Camera-type eye (tissue), 1 donor: ENCODE measurements around a stretch of chr16.

- RAMPAGE, long total RNA = no peak
These were observed 11.6 kb downstream of the HERPUD1 start for GRCh38 chr16:56943199-56944225.

DNA sequence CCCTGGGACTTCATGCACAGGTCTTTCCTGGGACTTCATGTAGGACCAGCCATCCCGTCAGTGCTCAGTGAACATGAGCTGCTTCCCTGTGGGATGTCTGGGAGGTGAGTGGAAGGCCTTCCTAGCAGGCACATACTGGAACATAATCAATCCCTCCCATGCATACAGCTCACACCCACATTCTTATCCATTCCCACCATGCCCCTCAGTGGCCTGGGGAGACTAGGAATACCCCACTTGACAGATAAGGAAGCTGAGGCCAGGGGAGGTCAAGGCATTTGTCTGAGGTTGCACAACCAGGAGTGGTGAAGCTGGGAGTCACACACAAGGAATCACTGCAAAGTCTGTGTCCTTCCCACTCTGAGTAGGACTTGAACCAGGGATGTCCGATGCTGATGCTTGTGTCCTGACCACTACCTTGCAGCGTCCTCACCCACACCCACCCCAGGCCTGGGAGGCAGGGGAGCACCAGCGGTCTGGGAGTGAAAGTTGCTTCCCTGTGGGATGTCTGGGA is 1.1 kb upstream of the NLRC5 start:
- RAMPAGE, long total RNA = no peak

DNA sequence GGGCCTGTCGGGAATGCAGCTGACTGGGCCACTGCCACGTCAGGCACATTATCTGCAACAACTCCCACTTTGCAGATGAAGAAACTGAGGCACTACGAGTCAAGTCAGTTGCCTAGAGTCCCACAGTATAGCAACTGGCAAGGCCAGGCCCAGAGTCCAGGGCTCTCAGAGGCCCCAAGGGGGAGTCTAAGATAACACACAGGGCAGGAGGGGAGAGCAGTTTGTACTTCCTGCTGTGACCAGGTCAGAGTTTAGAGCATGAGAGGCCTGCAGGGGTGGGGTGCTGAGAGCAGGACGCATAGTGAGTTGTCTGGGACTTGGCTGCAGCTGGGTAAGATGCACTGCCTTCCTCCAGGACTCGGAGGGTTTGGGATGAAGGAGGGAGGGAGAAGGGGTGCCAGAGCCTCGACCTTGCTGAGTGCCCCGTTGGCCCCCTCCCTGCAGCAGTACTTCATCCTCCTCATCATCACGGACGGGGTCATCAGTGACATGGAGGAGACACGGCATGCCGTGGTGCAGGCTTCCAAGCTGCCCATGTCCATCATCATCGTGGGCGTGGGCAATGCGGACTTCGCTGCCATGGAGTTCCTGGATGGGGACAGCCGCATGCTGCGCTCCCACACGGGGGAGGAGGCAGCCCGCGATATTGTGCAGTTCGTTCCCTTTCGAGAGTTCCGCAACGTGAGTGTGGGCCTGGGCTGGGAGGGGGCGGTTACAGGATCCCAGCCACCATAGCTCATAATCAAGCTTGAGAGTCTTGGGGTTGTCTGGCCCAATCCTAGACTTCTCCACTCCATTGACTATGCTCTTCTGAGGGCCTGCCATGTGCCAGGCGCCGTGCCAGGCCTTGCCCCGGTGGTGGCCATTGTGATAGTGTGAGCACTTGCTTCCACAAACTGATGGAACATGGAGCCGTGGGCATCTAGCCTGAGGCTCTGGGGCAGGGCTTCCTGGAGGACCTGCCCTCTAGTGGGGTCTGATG is 39.9 kb downstream of the PSME3IP1 start:
- RAMPAGE, long total RNA = no peak

DNA sequence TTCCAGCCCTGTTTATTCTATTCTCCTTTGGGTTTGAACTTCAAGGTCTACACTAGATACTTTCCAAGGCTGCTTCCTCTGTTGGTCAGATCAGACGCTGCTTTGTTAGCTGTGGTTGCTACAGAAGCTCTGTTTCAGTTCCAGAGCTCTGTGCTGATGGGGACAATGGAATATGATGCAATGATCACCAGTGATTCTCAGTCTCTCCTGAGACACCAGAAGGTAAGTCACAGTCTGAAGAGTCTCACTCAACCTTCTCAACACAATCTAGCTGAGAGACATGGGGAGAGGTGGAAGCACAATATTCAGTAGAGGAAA is 33.7 kb downstream of the PSME3IP1 start:
- RAMPAGE, long total RNA = no peak

DNA sequence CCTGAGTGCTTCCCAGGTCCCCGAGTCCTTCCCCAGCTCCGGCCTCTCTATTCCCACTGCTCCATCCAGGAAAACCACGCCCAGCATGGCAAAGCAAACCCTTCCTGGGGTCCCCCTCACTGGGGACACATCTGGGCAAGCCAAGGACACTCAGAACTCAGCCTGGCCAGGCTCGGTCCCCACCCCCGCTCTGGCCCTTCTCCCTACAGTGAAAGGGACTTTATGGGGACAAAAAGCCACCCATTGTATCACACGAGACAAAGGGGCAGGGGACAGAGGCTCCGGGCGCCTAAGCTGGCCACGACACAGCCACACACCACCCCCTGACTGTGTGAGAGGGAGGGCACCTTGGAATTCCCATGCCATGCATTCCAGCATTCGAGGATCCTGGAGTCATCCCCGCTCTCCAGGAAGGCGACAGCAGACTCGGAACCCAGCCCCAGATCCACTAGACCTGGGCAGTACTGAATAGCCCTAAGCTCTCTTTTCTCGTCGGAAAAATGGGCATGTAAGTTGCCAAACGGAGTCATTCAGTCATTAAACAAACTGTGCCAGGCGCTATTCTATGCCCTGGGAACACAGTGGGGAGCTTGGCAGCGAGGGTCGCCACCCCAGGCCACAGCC is 14.0 kb downstream of the PLLP start:
- RAMPAGE, long total RNA = no peak

DNA sequence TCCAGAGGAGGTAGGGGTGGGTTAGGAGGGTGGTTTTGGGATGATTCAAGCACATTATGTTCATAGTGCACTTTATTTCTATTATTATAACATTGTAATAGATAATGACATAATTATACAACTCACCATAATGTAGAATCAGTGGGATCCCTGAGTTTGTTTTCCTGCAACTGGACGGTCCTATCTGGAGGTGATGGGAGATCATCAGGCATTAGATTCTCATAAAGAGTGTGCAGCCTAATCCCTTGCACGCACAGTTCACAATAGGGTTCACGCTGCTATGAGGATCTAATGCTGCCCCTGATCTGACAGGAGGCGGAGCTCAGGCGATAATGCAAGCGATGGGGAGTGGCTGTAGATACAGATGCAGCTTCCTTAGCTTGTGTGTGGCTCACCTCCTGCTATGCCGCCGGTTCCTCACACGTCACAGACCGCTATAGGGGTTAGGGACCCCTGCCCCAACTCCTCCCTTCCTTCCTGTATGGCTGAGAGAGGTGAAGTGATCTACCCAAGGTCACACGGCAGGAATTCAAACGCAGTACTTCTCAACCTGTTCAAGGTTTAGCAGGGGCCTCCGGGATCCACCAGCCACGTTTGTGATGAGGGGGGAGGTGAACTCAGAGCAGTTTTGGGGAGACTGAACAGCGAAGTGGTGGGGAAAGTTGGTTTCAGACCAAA is 13.3 kb upstream of the PLLP start:
- RAMPAGE, long total RNA = no peak

GRCh38 chr16:57471680-57472702 is 9.5 kb downstream of the POLR2C start:
- RAMPAGE, long total RNA = no peak

DNA sequence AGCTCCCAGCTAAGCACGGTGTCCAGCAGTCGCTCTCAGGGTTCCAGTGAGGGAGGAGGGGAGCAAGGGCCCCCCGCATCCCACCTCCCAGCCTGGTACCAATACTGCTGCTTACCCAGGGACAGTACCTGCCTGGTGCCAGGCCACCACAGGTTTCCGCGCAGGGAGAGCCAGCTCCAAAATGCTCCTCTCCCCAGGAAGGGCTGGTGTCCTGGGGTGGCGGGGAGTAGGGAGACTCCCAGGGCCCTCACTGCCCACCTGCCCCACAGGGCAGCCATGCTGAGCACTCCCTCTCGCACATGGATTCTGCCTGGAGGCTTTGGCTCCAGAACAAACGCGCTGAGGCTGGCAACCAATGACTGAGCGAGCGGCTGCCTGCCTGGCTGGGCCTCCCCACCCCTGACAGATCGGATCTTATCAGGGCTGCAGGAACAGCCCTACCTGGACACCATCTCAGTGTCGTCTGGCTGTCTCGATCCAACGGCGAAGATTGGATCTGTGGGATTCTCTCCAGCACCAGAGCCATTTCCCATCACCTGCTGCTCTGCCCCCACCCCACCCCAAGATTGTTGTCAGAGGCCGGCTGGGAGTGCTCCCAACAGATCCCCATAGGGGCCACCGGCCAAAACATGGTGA is 2.3 kb downstream of the DOK4 start:
- RAMPAGE, long total RNA = no peak

- RAMPAGE, long total RNA = no peak
These were observed 4.0 kb downstream of the ADGRG1 start for GRCh38 chr16:57632365-57632964.

GRCh38 chr16:57765358-57765894 is 29.9 kb downstream of the KATNB1 start:
- RAMPAGE, long total RNA = no peak

- RAMPAGE, long total RNA = no peak
These were observed 2.0 kb downstream of the KIFC3 start for GRCh38 chr16:57800149-57800926.

- RAMPAGE, long total RNA = no peak
These were observed 5.7 kb upstream of the KIFC3 start for GRCh38 chr16:57807911-57808558.

GRCh38 chr16:57846384-57846871 is 44.1 kb upstream of the KIFC3 start:
- RAMPAGE, long total RNA = start-site peak on the minus strand at chr16:57846524-57846565, 26 reads

GRCh38 chr16:57892355-57893079 is 78.4 kb downstream of the CNGB1 start:
- RAMPAGE, long total RNA = no peak

DNA sequence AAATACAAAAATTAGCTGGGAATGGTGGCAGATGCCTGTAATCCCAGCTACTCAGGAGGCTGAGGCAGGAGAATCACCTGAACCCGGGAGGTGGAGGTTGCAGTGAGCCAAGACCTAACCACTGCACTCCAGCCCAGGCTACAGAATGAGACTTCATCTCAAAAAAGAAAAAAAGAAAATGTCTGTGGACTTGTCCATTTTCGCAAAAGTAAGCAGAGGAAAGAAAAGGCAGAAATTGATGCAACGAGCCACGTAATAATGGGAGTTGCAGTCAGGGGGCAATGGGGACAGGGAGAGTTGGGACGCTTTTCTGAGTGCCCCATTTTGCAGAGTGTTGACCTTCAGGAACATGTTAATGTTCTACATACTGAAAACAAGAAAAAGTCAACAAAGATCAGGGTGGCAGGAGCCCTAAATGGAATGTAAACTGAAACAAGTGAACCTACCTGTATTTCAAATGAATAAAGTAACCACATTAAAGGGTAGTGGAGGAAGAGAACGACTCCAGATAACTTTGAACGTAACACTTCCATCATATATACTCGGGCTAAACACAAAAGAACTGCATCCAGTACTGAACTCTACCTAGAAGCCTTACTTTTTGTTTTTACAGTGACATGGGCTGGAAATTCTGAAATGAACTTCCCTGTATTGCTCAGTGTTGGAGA is 76.4 kb downstream of the CNGB1 start:
- RAMPAGE, long total RNA = no peak

DNA sequence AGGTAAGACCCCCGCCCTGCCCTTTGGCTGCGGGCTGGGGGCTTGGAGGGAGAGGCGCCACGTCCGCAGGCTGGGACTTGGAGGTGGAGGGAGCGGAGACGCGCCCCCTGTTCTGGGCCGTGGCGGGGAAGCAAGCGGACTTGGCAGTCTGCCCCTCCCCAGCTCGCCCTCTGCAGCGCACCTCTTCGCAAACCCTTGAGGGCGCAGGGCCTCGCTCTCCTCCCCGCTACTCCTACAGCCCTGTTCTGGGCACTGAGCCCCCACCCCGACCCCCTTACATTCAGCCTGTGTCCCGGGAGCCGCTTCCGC is 911 bp downstream of the MMP15 start:
- RAMPAGE, long total RNA = no peak

- RAMPAGE, long total RNA = no peak
These were observed 12.6 kb downstream of the MMP15 start for GRCh38 chr16:58038284-58038511.

DNA sequence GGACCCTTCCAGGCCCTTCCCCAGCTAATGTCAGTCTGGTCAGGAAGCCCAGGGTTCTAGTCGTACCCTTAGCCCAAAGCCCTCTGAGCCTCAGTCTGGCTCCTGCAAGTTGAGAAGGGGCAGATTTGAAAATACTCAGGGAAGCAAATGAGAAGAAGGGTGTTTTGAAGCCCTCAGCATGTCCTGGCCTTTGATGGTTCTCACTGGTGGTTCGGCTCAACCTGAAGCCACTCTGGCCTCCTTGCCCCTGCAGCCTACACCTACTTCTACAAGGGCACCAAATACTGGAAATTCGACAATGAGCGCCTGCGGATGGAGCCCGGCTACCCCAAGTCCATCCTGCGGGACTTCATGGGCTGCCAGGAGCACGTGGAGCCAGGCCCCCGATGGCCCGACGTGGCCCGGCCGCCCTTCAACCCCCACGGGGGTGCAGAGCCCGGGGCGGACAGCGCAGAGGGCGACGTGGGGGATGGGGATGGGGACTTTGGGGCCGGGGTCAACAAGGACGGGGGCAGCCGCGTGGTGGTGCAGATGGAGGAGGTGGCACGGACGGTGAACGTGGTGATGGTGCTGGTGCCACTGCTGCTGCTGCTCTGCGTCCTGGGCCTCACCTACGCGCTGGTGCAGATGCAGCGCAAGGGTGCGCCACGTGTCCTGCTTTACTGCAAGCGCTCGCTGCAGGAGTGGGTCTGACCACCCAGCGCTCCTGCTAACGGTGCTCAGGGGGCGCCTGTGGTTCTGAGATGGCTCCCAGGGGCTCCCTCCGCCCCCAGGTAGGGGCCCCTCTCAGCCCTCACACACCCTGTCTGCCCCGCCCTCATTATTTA is 19.4 kb downstream of the MMP15 start:
- RAMPAGE, long total RNA = no peak

DNA sequence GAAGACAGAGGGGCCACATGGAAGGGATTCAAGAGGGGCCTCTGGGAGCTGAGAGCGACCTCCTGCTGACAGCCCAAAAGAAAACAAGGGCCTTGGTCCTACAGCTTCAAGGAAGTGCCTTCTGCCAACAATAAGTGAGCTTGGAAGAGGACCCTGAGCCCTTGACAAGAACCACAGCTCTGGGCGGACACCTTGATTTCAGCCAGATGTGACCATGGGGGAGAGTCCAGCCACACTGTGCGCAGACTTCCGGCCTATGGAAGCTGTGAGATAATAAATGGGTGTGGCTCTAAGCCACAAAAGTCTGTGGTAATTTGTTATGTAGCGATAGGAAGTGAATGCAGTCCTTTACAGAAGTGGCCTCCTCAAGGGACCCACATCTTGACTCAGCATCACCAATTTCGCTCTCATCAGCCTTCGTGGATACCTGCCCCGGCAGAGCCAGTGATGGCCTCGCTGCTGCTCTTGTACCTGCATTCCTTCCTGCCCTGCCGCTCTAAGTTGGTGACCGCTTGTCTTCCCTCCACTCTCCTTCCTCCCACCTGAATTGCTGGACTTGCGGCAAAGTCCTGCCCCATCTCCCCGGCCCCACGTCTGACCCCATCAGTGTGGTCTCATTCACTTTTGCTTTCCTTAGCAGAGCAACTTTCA is 15.8 kb downstream of the CCDC113 start:
- RAMPAGE, long total RNA = no peak

DNA sequence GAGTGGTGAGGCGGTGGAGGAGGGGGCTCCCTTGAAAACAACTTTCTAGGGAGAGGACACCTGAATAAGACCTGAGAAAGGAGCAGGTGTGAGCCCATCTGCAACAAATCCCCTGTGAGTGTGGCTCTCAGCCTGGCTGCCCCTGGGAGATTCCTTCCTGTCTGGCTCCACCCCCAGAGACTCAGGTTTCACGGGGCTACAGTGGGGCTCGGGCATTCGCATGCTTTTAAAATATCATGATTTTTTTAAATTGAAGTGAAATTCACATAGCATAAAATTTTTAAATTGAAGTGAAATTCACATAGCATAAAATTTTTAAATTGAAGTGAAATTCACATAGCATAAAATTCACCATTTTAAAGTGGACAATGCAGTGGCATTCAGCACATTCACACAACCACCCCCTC is 36.7 kb upstream of the PRSS54 start:
- RAMPAGE, long total RNA = no peak